Temporal lobe (tissue), 2 donors: ENCODE measurements around the gene KPNA4.

- RAMPAGE, long total RNA, result no peak
Measured at GRCh38 chr3:158731593-158731970, 675 bp downstream of the RARRES1 start.

- RAMPAGE, long total RNA, result no peak
Measured at GRCh38 chr3:159627801-159628056, 354.7 kb downstream of the IQCJ-SCHIP1 start.

- RAMPAGE, long total RNA, result no peak
Measured at GRCh38 chr3:159668398-159669069, 395.5 kb downstream of the IQCJ-SCHIP1 start.

DNA sequence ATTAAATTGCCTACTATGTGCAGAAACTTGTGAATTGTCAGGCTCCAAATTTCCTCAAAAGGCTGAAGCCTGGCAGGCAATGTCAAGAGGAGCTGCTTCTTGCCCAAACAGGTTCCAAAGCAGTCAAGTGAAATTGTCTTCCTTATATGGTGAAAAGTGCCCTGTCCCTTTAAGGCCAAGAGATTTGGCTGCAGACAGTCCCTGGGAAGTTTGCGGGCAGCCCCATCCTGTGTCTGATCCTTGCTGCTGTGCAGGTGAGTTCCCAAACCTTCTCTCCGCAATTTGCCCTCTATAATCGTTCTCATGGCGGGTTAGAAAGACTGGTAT is 459.1 kb downstream of the IQCJ-SCHIP1 start:
- RAMPAGE, long total RNA, result no peak

DNA sequence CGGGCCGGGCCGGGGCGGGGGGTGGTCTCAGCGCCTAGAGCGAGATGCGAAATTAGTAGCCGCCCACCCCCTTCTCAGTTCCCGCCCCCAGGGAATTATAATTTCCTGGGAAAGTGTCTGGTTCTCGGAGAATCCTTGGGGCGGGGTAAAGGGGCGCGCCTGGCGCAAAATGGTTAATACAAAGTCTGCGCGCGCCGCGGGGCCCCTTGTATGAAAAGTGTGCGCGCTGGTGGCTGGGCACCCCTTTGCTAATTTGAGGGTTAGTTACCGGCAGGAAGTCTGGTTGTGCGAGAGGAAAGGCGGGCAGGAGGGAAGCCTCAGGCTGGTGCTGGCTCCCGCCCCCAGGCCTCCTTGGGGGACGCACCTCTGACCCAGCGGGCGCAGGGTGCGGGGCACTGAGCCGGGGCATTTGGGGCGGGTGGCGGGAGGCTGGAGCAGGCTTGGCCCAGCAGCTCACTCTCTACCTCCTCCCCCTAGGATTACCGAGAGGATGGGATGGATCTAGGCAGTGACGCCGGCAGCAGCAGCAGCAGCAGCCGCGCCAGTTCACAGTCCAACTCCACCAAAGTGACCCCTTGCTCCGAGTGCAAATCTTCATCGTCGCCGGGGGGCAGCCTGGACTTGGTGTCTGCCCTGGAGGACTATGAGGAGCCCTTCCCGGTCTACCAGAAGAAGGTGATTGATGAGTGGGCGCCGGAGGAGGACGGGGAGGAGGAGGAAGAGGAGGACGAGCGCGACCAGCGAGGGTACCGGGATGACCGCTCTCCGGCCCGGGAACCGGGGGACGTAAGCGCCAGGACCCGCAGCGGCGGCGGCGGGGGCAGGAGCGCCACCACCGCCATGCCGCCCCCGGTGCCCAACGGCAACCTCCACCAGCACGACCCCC is 461.0 kb upstream of the C3orf80 start:
- RAMPAGE, long total RNA, result no peak

DNA sequence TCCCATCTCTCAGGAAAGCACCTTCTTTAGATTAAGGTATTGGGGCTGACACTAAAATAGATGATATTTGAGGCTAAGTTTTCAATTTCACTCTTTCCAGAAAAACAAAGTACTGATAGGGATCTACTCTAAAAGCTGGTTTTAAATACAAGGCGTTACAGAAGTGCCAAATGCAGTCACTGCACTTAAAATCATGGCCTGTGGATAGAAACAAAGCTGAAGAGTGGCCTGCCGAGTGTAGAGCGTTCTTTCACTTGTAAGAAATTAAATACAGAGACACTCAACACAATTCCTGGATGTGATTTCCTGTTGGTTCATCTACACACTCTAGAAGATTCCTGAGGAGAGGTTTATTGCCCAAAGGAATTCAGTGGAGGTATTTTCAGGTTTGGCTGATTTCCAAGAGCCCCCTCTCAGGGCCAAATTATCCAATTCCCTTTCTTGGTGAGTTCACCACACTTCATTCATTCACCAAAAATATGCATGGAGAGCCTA is 437.0 kb upstream of the C3orf80 start:
- RAMPAGE, long total RNA, result no peak

- RAMPAGE, long total RNA, result no peak
Measured at GRCh38 chr3:159794879-159795777, 430.1 kb upstream of the C3orf80 start.

- RAMPAGE, long total RNA, result no peak
Measured at GRCh38 chr3:159798790-159799509, 426.3 kb upstream of the C3orf80 start.

- RAMPAGE, long total RNA, result no peak
Measured at GRCh38 chr3:159814145-159814585, 411.1 kb upstream of the C3orf80 start.

GRCh38 chr3:160404095-160405268 is 5.0 kb downstream of the SMC4 start:
- RAMPAGE, long total RNA, result no peak

- RAMPAGE, long total RNA, result no peak
Measured at GRCh38 chr3:160509400-160510232, 55.8 kb downstream of the KPNA4 start.

DNA sequence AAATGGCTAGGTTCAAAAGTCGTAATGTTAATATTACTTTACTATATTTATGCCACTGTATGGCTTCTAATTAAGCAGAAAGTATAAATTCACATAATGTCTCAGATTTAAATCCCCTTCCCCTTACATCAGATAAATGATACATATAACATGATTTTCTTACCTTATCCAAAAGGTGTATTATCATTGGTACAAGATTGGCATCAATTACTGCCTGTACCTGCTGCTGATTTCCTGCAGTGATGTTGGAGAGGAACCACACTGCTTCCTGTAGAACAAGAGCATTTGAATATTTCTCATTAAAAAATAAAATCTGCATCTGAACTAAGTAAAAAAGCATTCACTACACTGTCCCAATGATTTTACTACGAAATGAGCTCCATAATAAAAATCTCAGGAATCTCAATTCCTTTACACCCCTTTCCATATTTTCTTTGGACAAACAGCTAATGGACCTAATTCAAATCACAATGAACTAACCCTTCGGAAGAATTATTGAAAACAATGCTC is 51.4 kb downstream of the KPNA4 start:
- RAMPAGE, long total RNA, result no peak

DNA sequence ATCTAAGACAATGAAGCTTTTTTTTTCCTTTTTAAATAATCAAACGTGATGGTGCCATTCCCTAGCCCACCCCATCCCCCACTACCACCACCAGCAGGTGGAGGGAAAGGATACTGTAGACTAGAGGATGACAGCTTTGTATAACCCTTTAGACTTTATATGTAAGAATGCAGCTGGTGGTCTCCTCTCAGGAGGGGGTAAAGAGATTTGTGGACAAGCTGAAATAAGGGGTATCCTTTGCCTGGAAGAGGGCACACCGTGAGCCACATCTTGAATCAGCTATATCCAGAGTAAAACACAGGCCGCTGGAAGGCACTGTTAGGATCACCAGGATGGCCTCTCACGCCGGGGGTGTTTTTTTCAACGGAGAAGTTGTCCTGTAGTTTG is 1.1 kb downstream of the KPNA4 start:
- RAMPAGE, long total RNA, result no peak

GRCh38 chr3:160564651-160565624 is at the start of gene KPNA4:
Gene KPNA4, minus strand, starts transcription at chr3:160565571.
- RAMPAGE, long total RNA, result no peak

- RAMPAGE, long total RNA, result no peak
Measured at GRCh38 chr3:160671271-160671586, 5.7 kb upstream of the ARL14 start.

GRCh38 chr3:160754115-160755303 is 1.5 kb upstream of the PPM1L start:
- RAMPAGE, long total RNA, result no peak

- RAMPAGE, long total RNA, result no peak
Measured at GRCh38 chr3:160801135-160802142, 45.4 kb downstream of the PPM1L start.

- RAMPAGE, long total RNA, result no peak
Measured at GRCh38 chr3:160837515-160838026, 81.5 kb downstream of the PPM1L start.

DNA sequence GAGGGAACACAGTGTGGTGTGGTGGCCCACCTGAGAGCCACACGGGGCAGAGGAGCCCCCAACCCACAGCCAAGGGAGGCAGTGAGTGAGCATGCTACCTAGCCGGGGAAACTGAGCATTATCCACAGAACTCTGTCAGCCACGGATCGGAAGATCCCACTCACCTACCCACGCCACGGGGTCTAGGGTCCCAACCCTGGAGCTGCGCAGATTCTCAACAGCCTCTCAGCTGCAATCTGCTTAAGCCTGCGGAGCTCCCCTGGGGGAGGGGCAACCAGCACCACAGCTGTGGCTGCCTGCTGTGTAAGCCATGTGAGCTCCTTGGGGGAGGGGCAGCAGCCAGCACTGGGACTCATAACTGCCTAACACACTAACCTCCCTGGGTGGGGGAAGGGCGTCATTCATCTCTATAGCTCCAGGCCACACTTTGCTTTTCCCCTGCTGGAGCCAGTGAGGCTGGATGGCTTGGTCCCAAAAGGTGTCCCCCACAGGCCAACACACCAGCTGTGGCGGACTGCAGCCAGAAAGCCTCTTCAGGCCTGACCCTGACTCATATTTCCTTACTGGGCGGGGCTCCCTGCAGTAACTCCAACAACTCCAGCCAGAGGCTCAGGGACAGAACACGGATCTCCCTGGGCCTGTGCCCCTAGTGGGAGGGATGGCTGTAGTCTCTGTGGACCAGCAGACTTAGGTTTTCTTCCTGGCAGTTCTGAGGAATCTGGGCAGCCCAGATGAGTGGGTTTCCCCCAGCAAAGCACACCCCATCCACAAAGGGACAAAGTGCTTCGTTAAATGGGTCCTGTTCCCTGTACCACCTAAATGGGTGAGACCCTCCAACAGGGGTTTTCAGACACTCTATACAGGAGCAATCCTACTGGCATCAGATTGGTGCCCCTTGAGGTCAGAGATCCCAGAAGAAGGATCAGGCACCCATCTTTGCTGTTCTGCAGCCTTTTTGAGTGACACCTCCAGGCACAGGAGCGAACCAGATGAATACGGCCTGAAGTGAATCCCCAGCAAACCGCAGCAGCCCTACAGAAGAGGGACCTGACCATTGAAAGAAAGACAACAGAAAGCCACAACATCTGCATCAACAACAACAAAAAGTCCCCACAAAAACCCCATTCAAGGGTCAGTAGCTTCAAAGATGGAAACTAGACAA is 129.9 kb downstream of the PPM1L start:
- RAMPAGE, long total RNA, result no peak

GRCh38 chr3:160953946-160954160 is 151.3 kb downstream of the B3GALNT1 start:
- RAMPAGE, long total RNA, result no peak